Measurements from ENCODE around the gene MAP2K2.

DNA sequence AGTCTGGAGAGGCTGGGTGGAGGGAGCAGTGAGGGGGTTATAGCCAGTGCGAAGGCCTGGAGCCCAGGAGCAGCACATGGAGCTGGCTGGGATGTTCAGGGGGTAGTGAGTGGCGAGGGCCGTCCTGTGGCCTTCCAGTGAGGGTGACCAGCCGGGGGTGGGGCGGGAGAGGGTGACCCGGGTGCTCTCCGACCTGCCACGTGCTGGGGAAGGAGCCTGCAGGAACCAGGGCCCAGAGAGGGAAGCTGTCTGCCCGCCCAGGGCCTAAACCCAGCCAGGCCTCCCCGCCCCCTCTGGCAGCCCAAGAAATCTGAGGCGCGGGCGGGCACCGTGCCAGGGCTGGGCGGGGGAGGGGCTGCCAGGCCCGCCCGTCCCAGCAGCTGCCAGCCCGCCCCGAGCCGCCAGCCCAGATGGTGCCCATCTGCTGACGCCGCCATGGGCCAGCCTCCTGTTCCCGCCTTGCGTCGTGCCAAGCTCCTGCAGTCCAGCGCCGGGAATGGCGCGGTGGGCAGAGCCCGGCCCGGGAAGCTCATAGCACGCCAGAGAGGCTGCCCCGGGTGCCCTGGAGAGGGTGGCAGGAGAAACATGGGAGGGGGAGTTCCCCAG is 21.4 kb downstream of the NFIC start:
- PRO-cap = no peak
- RRBS, 2 experiments = no CpG with 5 or more reads among the region's 33 CpGs

- PRO-cap = no peak
- RRBS, 2 experiments = no CpG with 5 or more reads among the region's 17 CpGs
These were observed 46.9 kb downstream of the NFIC start for GRCh38 chr19:3413174-3413785.

GRCh38 chr19:3429582-3430123 is 50.7 kb downstream of the SMIM24 start:
- PRO-cap = no peak
- RRBS, 2 experiments = no CpG with 5 or more reads among the region's 16 CpGs

DNA sequence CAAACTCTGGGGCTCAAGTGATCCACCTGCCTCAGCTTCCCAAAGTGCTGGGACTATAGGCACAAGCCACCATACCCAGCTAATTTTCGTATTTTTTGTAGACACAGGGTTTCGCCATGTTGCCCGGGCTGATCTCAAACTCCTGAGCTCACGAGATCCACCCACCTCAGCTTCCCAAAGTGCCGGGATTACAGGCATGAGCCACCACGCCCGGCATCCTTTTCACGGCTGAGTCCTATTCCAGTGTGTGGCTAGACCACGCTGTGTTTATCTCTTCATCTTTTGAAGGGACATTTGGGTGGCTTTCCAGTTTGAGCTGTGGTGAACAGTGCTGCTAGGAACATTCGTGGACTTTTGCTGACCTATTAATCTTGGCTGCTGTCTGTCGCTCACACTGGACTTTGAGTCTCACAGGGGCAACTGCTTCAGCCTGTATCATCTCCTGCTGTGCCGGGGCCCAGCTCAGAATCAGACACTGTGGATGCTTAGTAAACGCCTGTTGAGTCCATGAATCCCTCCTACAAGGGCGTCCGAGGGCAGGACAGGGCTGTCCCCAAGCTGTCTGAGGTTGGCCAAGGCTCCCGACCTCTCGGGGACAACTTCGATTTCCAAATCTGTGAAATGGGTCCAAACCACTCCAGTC is 48.6 kb downstream of the SMIM24 start:
- PRO-cap = no peak
- RRBS, 2 experiments = 92 to 93% methylated on average over 2 of the region's 18 CpGs

GRCh38 chr19:3433239-3433891 is 47.0 kb downstream of the SMIM24 start:
- PRO-cap = no peak
- RRBS, 2 experiments = no CpG with 5 or more reads among the region's 15 CpGs

GRCh38 chr19:3460082-3460485 is 20.2 kb downstream of the SMIM24 start:
- PRO-cap = no peak
- RRBS, 2 experiments = no CpG with 5 or more reads among the region's 10 CpGs

DNA sequence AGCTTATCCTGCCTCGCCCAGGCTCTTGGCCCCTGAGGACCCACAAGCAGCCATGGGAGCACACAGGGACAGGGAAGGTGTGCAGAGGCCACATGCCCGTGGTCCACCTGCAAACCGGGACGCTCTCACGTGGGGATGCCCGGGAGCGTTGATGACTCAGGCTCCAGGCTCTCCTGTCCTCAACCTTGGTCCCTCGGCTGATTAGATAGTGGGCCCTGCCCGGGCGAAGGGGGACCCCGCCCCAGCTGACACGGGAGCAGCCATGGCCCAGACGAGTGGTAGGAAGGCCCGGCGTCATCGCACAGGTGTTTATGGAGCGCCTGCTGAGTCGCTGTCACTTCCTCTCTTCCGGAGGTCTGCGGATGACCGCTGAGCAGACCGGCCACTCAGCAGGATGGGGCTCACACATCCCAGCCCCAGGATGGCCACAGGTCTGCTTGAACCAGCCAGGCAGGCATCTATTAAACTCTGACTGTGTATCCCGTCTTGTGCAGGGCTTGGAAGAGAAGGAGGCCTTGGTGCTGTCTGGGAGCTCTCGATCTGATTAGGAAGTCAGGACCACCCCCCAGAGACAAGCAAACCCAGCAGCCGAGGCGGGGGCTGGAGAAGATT is 1.5 kb upstream of the SMIM24 start:
- PRO-cap = no peak
- RRBS, 2 experiments = 32 to 52% methylated on average over 14 of the region's 26 CpGs

- PRO-cap = no peak
- RRBS, 2 experiments = 57 to 73% methylated on average over 5 of the region's 23 CpGs
These were observed 1.9 kb downstream of the FZR1 start for GRCh38 chr19:3507867-3508487.

GRCh38 chr19:3538380-3538911 is 528 bp upstream of the TEKTIP1 start:
- PRO-cap = no peak
- RRBS, 2 experiments = no CpG with 5 or more reads among the region's 21 CpGs

DNA sequence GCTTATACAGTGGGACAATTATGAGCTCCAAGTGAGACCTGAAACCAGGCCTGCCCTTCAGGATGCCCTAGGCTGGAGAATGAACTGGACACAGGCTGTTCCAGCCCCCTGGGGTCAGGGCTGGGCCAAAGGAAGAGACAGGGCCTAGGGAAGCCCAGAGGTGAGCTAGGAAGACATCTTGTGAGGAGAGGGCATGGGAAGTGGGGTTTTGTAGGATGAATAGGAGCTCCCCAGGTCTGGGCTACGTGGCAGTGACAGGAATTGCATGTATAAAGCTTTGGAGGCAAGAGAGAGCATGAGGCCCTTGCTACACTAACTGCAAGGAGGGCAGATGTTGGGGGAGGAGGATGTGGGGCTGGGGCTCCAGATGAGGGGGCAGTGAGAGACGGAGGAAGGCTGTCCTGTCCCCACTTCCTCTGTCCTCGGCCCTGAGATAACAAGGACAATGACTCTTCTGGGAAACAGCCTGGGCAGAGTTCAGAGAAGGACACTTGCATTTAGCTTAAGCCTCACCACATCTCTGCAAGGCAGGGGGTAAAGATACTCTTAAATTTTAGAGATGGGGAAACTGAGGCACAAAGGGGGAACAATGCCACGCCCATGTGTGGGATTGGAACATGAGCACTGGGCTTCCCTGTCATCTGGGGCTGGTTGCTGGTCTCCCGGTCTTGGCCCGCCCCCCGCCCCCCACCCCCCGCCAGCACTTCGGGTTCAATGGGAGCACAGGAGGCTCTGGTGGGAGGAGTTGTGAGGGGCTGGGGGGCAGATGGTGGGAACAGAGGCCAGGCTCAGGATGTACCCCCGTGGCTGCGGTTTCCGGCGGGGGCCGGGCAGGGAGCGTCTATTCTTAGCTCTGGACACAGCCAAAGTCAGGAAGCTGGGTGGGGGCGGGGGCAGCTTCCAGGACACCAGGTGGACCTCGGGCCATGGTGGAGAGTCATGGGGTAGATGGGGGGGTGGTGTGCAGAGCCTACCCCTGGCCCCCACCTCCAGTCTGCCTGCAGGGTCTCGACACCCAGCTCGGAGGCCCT is 1.7 kb upstream of the TBXA2R start:
- PRO-cap = no peak
- RRBS, 2 experiments = no CpG with 5 or more reads among the region's 19 CpGs

DNA sequence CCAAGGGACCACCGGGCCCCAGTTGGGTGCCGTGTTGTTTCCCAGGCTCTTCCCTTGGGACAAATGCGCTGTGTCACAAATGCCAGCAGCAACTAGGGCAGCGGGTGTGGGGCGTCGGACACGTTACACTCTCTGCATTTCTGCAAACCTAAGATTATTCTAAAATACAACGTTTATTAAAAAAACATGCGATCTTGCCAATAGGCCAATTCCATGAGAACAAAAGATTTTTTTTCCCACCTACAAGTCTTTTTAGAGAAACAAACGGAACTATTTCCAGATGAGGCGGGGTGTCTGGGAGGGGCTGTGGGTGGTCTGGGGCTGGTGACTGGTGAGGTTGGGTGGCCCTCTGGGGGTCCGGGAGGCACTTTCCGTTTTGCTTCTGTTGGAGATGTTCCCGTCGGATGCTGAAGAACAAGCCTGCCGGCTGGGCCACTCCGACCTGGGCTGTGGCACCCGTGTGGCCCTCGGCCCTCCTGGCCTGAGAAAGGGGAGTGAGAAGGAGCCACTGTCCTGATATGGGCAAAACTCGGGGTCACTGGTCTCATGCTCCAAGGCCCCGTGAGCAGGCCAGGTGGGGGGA is 3.9 kb upstream of the TBXA2R start:
- PRO-cap = no peak
- RRBS, 2 experiments = 89% methylated on average over 5 of the region's 21 CpGs

- PRO-cap = no peak
- RRBS, 2 experiments = no CpG with 5 or more reads among the region's 6 CpGs
These were observed 9.6 kb upstream of the CACTIN start for GRCh38 chr19:3636323-3636538.

- PRO-cap = no peak
- RRBS, 2 experiments = 48 to 59% methylated on average over 4 to 5 of the region's 22 CpGs
These were observed 16.8 kb downstream of the PIP5K1C start for GRCh38 chr19:3683390-3683926.

GRCh38 chr19:3712939-3713659 is 4.9 kb downstream of the TJP3 start:
- PRO-cap = no peak
- RRBS, 2 experiments = 5 to 31% methylated on average over 3 of the region's 16 CpGs

- PRO-cap = no peak
- RRBS, 2 experiments = no CpG with 5 or more reads among the region's 16 CpGs
These were observed 12.4 kb downstream of the TJP3 start for GRCh38 chr19:3720422-3721049.

DNA sequence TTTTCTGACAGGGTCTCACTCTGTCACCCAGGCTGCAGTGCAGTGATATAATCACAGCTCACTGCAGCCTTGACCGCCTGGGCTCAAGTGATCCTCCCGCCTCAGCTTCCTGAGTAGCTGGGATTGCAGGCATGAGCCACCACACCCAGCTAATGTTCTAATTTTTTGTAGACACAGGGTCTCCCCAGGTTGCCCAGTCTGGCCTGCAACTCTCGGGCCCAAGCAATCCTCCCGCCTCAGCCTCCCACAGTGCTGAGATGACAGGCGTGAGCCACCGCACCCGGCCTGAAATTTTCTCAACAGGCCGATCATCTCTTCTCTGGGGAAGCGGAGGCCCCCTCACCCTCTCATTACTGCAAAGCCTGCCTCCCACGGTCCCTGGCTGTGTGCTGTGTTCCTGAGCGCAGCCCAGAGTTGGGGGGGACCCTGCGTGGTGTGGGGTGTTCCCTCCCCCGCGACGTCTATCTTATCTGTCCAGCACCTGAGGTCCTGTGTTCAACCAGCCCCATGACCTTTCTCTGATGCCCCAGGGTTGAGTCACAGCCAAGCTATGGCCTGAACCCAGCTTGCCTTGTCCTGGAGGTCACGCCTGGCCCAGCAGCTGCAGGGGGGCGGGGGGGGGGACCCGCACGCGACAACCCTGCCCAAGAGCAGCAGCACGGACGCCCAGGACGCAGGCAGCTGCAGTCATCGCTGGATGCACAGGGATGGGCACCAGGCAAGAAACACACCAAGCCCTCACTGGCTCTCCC is 17.7 kb downstream of the DAPK3 start:
- PRO-cap = no peak
- RRBS, 2 experiments = no CpG with 5 or more reads among the region's 24 CpGs

DNA sequence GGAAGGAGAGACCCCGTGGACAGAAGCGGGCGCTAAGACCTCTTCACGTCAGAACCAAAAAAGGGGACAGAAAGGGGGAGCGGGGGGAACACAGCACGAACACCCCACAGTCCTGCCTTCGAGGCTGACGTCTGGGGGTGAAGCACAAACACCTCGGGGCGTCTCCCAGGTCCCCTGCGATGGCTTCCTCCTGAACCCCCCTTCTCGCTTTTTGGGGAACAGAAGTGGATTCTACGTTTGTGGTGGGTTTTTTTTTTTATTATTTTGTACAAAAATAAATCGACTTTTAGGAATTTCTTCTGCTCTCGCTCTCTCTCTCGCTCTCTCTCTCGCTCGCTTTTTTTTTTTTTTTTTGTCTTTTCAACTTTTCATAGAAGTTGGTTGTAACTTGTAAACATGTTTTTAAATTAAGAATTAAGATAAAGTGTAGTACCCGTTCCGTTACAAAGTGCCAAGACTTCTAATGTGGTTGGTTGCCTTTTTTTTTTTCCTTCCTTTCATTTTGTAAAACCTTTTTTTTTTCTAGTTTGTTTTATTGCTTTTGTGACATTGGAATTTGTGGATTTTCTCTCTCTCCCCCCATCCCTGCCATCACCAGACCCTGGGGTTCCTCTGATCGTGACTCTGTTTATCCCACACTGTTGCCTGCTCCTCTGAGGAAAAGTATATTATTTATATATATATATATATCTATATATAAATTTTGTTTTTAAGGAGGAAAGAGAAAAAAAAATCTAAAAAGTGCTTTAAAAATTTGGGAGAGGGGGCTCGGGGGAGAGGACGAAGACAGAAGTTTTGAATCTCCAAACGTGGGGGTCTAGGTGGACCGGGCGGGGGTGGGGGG is 20.4 kb downstream of the ZBTB7A start:
- PRO-cap = no peak
- RRBS, 2 experiments = 95 to 100% methylated on average over 2 of the region's 26 CpGs

DNA sequence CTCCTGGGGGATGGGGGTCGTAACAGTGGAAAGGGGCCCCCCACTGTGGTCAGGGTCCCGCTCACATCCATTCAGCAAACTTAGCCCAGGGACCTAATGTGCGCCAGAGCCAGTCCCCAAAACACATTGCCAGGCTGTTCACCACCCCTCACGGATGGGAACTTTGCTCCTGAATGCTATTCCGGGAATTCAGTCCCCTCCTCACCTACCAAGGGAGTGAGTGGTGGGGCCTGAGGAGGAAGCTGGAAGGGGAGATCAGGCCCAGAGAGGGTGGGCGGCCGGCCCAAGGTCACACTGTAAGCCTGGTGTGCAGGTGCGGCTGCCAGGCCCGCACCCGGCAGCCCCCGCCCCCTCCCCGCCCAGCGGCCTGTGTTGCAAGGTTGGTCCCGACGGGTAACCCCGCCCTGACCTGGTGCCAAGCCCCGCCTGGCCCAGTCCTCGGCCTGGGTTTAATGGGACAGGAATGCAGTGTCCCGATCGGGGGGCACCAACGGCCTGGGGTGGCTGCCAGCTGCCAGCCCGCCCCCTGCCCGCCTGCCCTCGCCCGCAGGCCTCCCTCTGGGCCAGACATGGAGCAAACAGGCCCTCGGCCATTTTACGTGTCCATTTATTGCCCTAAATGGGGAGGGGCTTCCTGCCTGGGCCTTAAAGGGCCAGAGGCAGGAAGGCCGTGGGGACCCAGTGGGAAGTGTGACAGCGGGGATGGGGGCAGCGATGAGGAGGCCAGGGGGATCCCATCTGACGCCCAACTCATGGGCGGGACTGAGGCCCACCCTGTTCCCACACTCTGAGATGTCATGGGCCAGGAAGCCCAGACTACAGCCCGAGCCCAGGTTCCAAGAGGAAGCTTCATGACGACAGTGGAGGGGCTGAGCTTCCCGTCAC is 5.4 kb downstream of the ZBTB7A start:
- PRO-cap = no peak
- RRBS, 2 experiments = 20 to 86% methylated on average over 1 to 4 of the region's 35 CpGs

DNA sequence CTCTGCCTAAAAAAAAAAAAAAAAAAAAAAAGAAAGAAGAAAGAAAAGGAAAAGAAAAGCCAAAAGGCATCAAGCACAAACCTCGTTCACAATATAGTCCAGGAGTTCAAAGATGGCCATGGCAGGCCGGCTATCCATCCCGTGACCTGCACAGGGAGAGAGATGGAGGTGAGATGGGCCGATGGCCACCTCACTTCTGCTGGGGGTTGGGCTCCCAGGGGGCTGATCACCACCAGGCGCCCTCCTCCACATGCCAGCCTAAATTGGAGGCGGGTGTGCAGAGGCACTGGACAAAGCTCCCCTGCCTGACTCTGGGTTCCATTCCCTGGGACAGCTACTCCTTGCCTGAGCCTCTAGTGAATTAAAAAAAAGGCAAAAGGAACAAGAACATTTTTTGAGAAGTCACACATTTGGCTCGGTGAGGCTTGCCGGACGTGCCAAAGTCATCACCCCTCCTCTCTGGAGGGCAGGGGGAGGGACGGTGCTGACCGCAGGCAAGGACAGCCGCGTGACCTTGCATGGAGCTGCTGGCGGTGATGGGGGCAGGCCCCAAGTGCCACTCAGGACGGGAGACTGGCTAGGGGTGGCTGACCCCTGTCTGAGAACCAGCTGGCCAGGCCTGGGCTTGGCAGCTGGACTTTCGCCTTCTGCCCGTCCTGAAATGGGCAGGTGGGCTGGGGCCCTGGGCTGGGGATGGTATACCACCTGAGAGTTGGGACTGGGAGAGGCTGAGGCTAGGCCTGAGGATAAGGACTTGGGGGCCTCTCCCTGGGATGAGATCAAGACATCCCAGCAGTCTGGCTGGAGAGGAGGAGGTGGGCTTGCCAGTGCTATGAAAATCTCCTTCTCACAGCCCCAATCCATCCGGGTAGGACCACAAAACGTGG is 26.5 kb downstream of the MAP2K2 start:
- PRO-cap = no peak
- RRBS, 2 experiments = no CpG with 5 or more reads among the region's 19 CpGs

- PRO-cap = bidirectional peak, plus-strand start at chr19:4123921, minus-strand start at chr19:4123781; bidirectional peak, plus-strand start at chr19:4124261, minus-strand start at chr19:4124094
- RRBS, 2 experiments = 0 to under 1% methylated on average over 3 of the region's 112 CpGs
These were observed at the start of gene MAP2K2 for GRCh38 chr19:4123232-4124528. Gene MAP2K2, minus strand, starts transcription at chr19:4124122.

Measured in HEK293 (cell line).